Skeletal muscle tissue (tissue), 7 donors: ENCODE results near the genes ASB18 and ACKR3.

- PRO-cap, 3 experiments, result no peak in any of the 3 experiments
- RAMPAGE, long total RNA, result no peak
- RRBS, 2 experiments, result no CpG with 5 or more reads among the region's 6 CpGs
Observed at GRCh38 chr2:234847091-234847546, 104.7 kb upstream of the SH3BP4 start.

- PRO-cap, 3 experiments, result no peak in any of the 3 experiments
- RAMPAGE, long total RNA, result no peak
- RRBS, 2 experiments, result no CpG with 5 or more reads among the region's 20 CpGs
Observed at GRCh38 chr2:234988859-234989790, 37.3 kb downstream of the SH3BP4 start.

- PRO-cap, 3 experiments, result no peak in any of the 3 experiments
- RAMPAGE, long total RNA, result no peak
- RRBS, 2 experiments, result no CpG with 5 or more reads among the region's 19 CpGs
Observed at GRCh38 chr2:235026766-235027322, 75.0 kb downstream of the SH3BP4 start.

DNA sequence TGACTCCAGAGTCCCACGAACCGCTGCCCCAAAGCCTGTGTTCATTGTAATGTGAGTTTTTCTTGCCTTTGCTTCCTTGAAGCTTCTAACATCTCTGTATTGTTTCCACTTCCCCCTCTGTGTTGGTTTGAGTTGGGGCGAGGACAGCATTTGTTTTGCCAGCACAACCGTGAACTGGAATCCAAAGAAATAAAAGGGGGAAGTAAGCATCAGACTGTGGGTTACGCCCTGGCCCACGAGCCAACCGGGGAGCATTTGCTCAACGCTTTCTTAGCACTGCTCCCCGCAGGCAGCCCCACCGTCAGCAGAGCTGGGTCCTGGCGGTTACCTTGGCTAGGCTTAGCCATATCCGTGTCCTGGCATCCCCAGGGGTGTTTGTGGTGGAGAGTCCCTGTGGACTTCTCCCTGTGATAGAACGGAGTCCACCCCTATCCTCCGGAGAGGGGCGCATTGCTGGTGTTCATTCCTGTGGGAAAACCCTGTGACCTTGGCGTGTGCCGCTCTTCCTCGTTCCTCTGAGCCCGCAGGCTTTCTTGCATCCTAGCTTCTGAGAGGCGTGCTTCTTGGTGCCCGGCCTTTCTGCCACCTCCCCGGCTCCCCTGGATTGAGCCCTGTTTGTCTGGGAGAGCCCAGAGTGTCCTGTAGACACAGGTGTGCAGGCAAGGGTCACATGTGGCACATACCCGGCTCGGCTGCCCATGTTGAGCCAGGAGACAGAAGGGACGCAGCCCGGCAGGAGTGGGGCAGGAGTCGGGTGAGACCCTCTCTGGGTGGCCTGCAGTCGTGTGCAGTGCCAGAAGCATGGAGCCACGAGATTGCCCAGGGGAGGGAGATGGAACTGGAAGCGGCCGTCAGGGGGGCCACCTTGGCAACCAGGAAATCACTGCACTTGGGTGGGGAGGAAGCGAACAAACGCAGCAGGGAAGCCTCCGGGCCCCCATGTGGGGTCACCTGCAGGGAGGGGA, 92.5 kb downstream of the SH3BP4 start:
- PRO-cap, 3 experiments, result no peak in any of the 3 experiments
- RAMPAGE, long total RNA, result no peak
- RRBS, 2 experiments, result 86 to 92% methylated on average over 6 to 7 of the region's 34 CpGs

DNA sequence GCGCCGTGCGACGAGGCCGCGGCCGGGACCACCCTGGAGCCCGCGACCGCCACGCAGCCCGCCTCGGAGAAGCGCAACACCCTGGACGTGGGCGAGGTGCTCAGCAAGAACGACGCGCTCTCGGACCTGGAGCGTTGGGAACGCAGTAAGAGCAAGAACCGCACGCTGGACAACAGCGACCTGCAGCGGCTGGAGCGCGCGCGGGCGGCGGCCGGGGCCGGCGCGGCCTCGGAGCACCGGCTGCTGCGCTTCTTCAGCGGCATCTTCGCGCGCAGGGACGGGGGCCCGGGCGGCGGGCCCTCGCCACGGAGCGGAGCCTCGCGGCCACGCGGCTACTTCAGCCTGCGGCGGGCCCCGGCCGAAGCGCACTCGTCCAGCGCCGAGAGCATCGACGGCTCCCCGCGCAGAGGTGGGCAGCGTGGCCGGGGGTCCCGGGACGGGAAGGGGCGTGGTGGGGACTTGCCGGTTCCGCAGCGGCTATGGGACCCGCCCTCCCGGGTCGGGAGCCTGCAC, 176.9 kb downstream of the AGAP1 start:
- PRO-cap, 3 experiments, result no peak in any of the 3 experiments
- RAMPAGE, long total RNA, result no peak
- RRBS, 2 experiments, result 4 to 5% methylated on average over 38 of the region's 77 CpGs

GRCh38 chr2:235734407-235735331, 240.8 kb downstream of the AGAP1 start:
- PRO-cap, 3 experiments, result peak in 1 of 3 experiments; most common plus-strand start chr2:235735153 (in 1); most common minus-strand start chr2:235734905 (in 1)
- RAMPAGE, long total RNA, result no peak
- RRBS, 2 experiments, result no CpG with 5 or more reads among the region's 21 CpGs

- PRO-cap, 3 experiments, result no peak in any of the 3 experiments
- RAMPAGE, long total RNA, result no peak
- RRBS, 2 experiments, result no CpG with 5 or more reads among the region's 2 CpGs
Observed at GRCh38 chr2:235787517-235788017, 293.7 kb downstream of the AGAP1 start.

- PRO-cap, 3 experiments, result no peak in any of the 3 experiments
- RAMPAGE, long total RNA, result no peak
- RRBS, 2 experiments, result no CpG with 5 or more reads among the region's 8 CpGs
Observed at GRCh38 chr2:235863507-235863898, 304.7 kb downstream of the GBX2 start.

DNA sequence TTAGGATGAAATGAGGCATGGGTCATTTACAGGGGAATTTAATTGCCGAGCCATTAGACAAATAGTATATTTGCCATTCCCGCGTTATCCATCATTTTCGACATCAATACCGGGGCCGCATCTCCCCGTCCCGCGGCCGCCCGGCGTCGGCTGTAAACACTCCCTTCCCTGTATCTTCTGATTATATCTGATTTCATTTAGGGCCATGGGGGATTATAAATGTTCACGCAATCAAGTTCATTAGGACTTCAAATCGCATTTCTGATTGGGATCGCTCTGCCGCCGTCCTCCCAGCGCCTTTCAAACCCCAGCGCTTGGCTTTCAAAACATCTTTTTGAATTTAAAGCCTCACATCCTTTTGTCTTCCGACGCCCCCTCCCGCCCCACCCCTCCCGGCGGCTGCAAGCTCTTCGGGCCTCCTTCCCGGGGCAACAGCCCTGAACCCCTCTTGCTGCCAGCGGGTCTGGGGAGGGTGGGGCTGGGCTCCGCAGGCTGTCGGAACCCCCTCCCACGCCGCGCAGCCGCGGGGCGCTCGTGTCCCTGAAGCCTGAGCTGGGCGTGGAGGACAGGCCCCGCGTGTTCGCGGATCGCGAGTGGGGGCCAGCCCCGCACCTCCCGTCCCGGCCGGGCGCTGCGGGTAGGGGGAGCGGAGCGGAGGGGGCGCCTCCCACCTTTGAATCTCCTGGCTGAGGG, 11.1 kb upstream of the GBX2 start:
- PRO-cap, 3 experiments, result no peak in any of the 3 experiments
- RAMPAGE, long total RNA, result no peak
- RRBS, 2 experiments, result no CpG with 5 or more reads among the region's 53 CpGs

DNA sequence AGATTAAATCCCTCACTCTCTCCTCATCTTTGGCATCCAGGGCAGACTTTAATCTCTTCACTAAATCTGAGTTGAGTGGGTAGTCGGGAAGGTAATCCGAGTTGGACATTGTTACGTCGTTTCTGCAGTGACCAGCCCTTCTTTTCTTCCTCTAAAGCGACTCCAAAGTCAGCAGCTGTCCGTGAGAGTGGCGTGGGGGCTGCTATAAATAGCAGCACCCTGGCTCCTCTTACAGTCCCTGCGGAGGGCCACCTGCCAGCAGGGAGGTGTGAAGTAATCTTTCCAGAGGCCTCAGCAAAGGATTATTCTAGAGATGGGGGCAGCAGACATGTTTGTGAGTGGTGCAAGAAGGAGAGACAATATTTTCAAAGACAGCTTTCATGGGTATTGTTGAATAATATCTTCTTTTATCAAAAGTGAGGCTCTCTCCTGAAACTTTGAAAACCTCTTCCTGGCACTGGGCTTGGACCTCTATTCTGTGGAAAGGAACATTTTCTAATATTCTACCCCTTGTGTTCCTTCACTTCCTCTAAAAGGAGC, at the start of gene ASB18:
ASB18 (minus strand) TSS at position 170 of the 540 bp plus-strand sequence.
- PRO-cap, 3 experiments, result peak in 1 of 3 experiments; most common plus-strand start position 294 of the sequence (in 1); most common minus-strand start position 158 of the sequence (in 1)
- RAMPAGE, long total RNA, result no peak
- RRBS, 2 experiments, result no CpG with 5 or more reads among the region's 8 CpGs

DNA sequence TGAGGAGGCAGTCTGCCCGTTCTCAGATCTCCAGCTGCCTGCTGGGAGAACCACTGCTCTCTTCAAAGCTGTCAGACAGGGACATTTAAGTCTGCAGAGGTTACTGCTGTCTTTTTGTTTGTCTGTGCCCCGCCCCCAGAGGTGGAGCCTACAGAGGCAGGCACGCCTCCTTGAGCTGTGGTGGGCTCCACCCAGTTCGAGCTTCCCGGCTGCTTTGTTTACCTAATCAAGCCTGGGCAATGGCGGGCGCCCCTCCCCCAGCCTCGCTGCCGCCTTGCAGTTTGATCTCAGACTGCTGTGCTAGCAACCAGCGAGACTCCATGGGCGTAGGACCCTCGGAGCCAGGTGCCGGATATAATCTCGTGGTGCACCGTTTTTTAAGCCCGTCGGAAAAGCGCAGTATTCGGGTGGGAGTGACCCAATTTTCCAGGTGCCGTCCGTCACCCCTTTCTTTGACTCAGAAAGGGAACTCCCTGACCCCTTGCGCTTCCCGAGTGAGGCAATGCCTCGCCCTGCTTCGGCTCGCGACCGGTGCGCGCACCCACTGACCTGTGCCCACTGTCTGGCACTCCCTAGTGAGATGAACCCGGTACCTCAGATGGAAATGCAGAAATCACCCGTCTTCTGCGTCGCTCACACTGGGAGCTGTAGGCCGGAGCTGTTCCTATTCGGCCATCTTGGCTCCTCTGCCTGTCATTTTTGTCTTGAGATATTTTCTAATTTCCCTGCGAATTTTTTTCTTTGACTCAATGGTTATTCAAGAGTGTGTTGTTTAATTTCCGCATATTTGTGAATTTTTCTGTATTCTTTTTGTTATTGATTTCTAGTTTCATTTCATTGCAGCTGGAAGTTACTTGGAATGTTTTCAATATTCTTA, 118.0 kb downstream of the IQCA1 start:
- PRO-cap, 3 experiments, result no peak in any of the 3 experiments
- RAMPAGE, long total RNA, result no peak
- RRBS, 2 experiments, result no CpG with 5 or more reads among the region's 38 CpGs

GRCh38 chr2:236545018-236545580, 24.5 kb upstream of the ACKR3 start:
- PRO-cap, 3 experiments, result no peak in any of the 3 experiments
- RAMPAGE, long total RNA, result no peak
- RRBS, 2 experiments, result 80 to 85% methylated on average over 3 of the region's 13 CpGs

GRCh38 chr2:236569293-236570382, at the start of gene ACKR3:
Gene ACKR3, plus strand, starts transcription at chr2:236569825.
- PRO-cap, 3 experiments, result peak in 3 of 3 experiments; most common plus-strand start chr2:236569825 (in 3); most common minus-strand start chr2:236569609 (in 1)
- RAMPAGE, long total RNA, result start-site peak on the plus strand at chr2:236569823-236569831, 363 and 373 reads in 2 replicates
- RRBS, 2 experiments, result no CpG with 5 or more reads among the region's 20 CpGs

- PRO-cap, 3 experiments, result no peak in any of the 3 experiments
- RAMPAGE, long total RNA, result no peak
- RRBS, 2 experiments, result 26 to 42% methylated on average over 3 of the region's 13 CpGs
Observed at GRCh38 chr2:236626092-236626702, 56.6 kb downstream of the ACKR3 start.

DNA sequence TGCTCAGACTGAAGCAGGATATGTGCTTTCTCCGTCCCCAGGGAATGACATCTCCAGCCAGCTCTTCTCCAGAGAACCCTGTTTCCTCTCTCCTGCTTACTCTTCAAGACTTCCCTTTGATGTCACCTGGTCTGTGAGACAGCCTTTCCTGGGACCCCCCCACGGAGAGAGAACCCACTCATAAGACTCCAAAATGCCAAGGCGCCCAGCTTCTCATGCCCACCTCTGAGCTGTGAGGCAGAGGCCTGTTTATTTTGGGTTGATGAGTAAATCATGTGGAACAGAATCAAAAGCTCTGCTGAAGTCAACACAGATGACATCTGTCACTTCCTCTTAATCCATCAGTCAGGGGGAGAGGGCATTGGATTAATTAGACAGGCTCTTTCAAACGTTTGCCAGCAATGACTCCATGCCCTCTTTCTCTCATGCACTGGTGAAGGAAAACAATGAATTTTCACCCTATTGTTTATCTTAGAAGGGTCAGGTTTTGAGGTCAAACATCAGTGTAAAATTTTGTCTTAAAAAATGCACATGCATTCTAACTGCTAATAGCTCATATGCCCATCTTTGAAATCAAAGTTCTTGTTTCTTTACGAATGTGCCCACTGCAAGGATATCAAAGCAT, 184.0 kb downstream of the ACKR3 start:
- PRO-cap, 3 experiments, result peak in 2 of 3 experiments; most common plus-strand start position 369 of the sequence (in 1); most common minus-strand start position 234 of the sequence (in 2)
- RAMPAGE, long total RNA, result no peak
- RRBS, 2 experiments, result no CpG with 5 or more reads among the region's 5 CpGs

- PRO-cap, 3 experiments, result peak in 2 of 3 experiments; most common plus-strand start chr2:236871921 (in 2); most common minus-strand start chr2:236871658 (in 1)
- RAMPAGE, long total RNA, result no peak
- RRBS, 2 experiments, result no CpG with 5 or more reads among the region's 12 CpGs
Observed at GRCh38 chr2:236871443-236872588, 213.9 kb upstream of the COPS8 start.

- PRO-cap, 3 experiments, result peak in 3 of 3 experiments; most common plus-strand start chr2:236887752 (in 2)
- RAMPAGE, long total RNA, result no peak
- RRBS, 2 experiments, result no CpG with 5 or more reads among the region's 7 CpGs
Observed at GRCh38 chr2:236887598-236887976, 198.1 kb upstream of the COPS8 start.

- PRO-cap, 3 experiments, result peak in 2 of 3 experiments; most common minus-strand start chr2:236972799 (in 1)
- RAMPAGE, long total RNA, result no peak
- RRBS, 2 experiments, result no CpG with 5 or more reads among the region's 11 CpGs
Observed at GRCh38 chr2:236972557-236973372, 112.9 kb upstream of the COPS8 start.

DNA sequence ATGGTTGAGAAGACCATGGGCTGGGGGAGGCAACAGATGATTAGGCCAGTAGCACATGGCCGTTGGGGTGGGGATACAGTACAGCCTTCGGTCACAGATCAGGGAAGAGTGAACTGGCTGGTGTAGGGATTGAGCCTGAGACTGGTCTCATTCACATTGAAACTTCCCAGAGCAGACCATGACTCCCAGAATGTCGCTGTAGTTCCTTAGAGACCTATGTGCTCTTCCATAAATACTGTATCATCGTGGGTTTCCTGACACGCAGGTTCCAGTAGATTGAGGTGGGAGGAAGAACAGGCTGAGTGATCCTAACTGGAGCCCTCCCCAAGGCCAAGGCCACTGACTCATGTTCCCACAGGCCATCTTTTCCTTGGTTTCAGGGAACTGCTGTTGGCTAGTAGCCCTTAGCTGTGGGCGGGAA, 55.7 kb downstream of the COPS8 start:
- PRO-cap, 3 experiments, result peak in 1 of 3 experiments; most common minus-strand start position 110 of the sequence (in 1)
- RAMPAGE, long total RNA, result no peak
- RRBS, 2 experiments, result no CpG with 5 or more reads among the region's 6 CpGs

DNA sequence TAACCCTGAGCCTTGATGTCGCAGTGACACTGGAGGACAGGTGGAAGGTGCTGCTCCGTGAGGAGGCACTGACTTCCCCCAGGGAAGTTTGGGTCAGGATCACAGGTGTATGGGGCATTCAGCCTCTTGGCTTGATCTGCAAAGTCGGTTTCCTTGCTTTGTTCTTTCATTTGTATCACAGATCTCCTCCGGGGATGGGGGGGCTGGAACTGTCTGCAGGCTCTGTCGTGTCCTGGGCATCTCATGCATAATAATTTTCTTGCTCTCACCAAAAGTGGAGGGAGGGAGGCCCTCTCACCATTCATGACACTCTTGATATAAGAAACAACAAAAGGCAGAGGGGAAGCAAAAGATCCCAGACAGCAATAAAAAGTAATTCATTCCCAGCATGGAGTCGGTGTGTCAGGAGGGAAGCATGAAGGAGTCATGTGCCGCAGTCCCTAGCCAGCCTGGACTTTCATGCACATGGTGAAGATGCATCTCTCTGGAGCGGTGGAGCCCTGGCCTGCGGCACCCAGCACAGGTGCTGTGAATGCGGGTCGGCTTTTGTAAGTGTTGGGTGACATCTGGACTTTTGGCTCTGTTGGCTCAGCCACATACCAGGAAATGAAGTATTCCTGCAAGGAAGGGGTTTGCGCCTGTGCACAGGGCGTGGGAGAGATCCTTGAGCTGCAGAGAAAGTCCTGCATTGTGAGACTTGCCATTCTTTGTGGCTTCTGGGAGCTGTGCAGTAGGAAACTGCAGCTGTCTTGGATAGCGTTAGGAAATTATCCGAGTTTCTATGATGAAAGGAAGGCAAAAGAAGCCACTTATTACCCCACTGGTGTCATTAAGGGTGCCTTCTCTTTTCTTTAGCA, 119.3 kb downstream of the COPS8 start:
- PRO-cap, 3 experiments, result no peak in any of the 3 experiments
- RAMPAGE, long total RNA, result no peak
- RRBS, 2 experiments, result no CpG with 5 or more reads among the region's 15 CpGs